M059J (cell line): ENCODE results near the gene VWF.

- RAMPAGE, long total RNA: no peak
These were observed 157.0 kb downstream of the KCNA5 start for GRCh38 chr12:5200638-5201034.

GRCh38 chr12:5421523-5421850 lies 10.4 kb upstream of the NTF3 start:
- RAMPAGE, long total RNA: no peak

DNA sequence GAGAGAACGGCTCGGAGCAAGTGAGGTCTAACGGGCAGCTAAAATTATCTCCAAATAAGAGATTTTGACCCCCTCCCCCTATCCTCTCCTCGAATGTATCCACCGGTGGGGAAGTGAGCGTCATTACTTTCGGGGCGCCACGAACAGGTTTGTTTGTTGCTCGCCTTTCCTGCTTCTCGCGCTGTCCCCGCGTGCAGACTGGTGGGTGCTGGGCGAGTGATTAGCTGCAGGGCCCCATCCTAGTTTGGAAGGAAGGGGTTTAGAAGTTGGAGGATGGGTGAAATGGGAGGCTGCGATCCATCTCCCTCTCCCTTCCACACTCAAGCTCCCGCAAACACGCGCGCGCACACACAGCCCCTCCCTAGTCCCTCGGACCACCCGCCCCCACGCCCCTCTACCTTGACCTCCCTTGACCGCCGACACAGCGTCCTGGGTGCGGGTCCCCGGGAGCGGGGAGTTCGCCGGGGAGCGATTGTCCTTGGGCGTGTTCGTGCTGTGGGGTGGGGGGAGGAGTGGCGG lies 802 bp upstream of the NTF3 start:
- RAMPAGE, long total RNA: no peak

- RAMPAGE, long total RNA: no peak
These were observed 782 bp downstream of the NTF3 start for GRCh38 chr12:5432691-5433089.

DNA sequence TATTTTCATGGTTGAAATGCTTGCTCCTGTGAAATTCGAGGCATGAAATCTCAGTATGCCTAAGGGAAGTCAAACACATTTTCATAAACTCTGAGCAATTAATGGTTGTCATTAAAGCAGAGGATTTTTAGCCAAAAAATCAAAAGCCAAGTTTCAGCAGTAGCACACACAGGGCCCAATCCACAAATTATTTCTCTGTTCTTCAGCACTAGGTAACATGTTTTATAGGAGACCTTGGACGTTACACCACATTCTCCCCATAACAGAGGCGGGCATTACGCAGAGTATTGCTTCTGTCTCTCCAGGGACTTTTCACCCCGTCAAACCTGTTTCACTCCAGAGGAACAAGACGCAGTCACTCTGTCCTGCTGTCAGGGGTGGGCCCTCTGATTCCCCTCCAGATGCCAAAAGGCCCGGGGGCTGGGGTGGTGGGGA lies 71.7 kb downstream of the NTF3 start:
- RAMPAGE, long total RNA: no peak

DNA sequence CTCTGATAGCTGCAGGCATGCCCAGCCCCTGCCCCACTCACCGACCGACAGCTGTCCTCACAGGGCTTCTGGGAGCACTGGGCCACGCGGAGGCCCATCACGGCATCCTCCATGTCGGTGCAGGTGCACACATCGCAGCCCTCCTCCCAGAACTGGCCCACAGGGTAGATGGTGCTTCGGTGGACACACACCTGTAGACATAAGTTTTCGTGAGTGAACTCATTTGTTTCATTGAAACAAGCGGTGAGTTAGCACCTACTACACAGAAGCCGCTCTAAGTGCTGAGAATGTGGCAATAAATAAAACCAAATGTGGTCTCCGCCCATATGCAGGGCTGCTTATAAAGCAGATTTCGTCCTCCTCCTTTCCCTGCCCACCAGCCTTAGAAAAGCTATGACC lies 31.0 kb upstream of the ANO2 start:
- RAMPAGE, long total RNA: no peak

GRCh38 chr12:5981760-5982004 lies 36.6 kb upstream of the ANO2 start:
- RAMPAGE, long total RNA: no peak

- RAMPAGE, long total RNA: no peak
These were observed 46.8 kb upstream of the ANO2 start for GRCh38 chr12:5991806-5992240.

- RAMPAGE, long total RNA: no peak
These were observed 54.0 kb downstream of the VWF start for GRCh38 chr12:6070328-6070991.

DNA sequence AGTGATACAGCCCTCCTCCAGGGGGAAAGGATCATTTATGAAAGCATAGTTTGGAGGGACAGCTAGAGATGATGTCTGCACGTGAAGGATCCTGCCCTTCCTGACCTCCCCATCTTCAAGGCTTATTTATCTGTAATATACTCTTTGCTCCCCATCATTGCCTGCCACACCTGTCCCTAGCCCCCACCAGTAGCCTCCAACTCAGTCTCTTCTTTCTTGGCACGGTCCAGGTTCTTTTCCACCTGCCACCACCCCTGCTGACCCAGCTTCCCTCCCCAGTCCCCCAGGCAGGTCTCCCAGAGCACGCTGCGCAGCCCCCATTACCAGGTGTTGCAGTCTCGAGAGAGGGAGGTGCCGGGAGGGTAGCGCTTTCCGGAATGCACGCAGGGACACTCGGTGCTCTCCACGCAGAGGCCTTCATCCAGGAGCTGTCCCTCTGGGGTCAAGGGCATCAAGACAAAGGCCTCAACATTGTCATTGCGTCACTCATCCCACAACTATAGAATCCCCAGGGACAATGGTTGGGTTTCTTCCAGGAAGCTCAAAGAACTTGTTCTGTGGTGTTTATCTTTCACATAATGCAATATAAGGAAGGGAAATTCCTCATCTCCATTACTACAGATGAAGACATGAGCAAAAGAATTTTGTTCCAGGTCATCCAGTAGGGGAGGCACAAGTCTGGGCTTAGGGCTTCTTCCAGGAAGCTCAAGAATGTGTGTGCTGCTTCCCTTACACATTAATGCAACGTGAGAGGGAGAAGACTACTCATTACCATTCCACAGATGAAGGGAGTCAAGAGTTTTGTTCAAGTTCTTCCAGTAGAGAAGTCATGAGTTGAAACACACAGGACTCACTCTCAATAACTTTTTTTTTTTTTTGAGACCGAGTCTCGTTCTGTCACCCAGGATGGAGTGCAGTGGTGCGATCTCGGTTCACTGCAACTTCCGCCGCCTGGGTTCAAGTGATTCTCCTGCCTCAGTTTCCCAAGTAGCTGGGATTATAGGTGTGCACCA lies 52.2 kb downstream of the VWF start:
- RAMPAGE, long total RNA: no peak

DNA sequence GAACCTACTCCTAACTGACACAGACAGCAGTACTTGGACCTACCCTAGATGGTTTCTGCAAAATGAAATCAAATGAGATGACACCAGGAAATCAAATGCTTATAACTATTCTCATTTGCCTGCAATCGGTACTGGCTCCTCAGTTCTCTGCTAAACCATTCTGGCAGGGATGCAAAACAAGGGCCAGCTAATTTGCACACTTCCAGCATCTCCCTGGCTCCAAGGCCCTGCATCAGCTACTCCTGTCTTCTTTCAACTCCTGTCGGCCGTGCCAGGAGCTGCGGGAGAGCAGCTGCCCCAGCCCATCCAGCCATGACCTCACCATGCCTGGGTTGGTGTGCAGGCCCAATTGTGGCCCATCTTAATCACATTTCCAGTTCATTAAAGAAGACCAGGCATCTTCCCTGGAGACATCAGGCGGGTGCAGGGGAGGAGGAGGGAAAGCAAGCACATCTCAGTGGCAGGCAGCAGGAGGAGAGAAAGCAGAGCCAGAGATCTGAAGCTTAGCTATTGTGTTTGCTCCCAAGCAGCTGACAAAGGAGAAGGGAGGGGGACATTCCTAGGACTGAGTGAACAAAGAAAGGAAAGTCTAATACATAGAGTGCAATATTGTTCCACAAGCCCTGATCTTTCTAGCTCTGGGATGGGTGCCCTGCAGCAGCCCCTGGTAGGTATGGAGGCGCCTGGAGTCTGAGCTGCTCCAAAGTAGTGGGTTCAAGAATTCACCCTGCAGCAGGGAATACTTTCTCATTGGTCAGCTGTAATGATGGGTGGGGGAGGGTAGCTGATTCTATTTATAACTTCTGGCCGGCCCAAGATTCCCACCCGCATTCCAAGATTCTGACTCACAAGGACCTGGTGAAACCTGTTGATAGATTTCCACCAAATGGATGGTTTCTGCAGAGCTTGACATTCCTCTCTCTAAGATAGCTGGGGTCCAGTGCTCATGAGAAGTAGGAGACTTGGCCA lies 40.1 kb downstream of the VWF start:
- RAMPAGE, long total RNA: no peak

- RAMPAGE, long total RNA: no peak
These were observed at the start of gene VWF for GRCh38 chr12:6124199-6125317. TSS of gene VWF (minus strand) at chr12:6124670.

- RAMPAGE, long total RNA: no peak
These were observed 35.0 kb upstream of the VWF start for GRCh38 chr12:6159445-6159816.

DNA sequence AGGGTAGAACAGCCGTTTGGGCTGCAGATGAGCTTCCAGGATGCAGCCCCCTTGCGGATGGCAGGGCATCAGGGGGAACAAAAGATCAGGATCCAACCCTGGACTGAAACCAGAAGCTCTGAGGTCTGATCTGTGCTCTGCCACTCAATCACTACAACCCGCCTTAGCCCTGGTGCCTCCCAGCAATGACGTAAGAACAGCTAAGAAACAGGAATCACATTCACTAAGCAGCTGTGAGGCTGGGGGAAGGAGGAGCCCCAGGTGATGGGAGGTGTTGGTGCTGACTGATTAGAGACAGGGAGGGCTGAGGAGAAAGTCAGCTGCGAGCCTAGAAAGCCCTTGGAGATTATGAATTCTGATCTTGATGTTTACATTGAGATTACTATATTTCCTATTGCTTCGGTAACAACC lies 6.3 kb upstream of the CD9 start:
- RAMPAGE, long total RNA: no peak

- RAMPAGE, long total RNA: no peak
These were observed 2.3 kb upstream of the CD9 start for GRCh38 chr12:6197668-6198588.

- RAMPAGE, long total RNA: no peak
These were observed 1.7 kb downstream of the CD9 start for GRCh38 chr12:6201778-6202361.

GRCh38 chr12:6218117-6218977 lies 18.1 kb downstream of the CD9 start:
- RAMPAGE, long total RNA: no peak

GRCh38 chr12:6230386-6231176 lies 30.4 kb downstream of the CD9 start:
- RAMPAGE, long total RNA: no peak

DNA sequence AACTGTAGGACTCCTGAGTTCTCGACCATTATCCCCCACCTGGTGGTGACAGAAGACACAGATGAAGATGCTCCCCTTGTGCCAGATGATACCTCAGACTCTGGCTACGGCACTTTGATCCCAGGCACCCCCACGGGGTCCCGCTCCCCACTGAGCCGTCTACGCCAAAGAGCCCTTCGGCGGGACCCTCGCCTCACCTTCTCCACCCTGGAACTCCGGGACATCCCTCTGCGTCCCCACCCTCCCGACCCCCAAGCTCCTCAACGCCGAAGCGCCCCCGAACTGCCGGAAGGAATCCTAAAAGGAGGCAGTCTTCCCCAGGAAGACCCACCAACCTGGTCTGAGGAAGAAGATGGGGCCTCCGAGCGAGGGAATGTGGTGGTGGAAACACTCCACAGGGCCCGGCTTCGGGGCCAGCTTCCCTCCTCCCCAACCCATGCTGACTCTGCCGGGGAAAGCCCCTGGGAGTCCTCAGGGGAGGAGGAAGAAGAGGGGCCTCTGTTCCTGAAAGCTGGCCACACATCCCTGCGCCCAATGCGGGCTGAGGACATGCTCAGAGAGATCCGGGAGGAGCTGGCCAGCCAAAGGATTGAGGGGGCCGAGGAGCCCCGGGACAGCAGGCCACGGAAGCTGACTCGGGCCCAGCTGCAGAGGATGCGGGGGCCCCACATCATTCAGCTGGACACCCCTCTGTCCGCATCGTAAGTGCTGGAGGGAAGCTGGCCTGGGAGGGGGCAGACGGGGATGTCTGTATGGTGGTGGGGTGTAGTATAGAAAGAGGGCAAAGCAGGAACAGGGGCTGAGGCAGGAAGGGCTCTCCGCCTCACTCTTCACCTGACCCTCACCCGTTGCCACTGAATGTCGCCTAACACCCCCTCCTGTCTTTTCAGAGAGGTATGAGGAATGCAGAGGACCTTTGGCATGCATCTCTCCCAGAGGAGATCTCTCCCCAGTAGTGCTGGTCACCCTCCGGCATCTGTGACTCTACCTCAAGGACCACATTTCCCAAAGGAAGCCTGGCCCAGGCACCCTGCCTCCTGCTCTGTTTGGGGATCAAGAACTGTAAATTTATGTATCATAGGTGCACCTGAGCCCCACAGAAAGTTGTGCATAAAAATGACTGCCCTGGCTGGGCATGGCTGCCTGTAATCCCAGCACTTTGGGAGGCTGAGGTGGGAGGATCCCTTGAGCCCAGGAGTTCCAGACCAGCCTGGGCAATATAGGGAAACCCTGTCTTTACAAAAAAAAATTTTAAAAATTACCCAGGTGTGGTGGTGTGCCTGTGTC lies 14.2 kb downstream of the TNFRSF1A start:
- RAMPAGE, long total RNA: no peak

- RAMPAGE, long total RNA: no peak
These were observed 6.6 kb downstream of the TNFRSF1A start for GRCh38 chr12:6334944-6336078.